Panc1 (cell line): ENCODE results near the genes PLG and PRKN.

- RRBS, 2 experiments = 1 to 4% methylated on average over 26 to 28 of the region's 42 CpGs
Measured at GRCh38 chr6:159762162-159762654, 363 bp downstream of the ACAT2 start.

- RRBS, 2 experiments = no CpG with 5 or more reads among the region's 25 CpGs
Measured at GRCh38 chr6:159787643-159788751, 1.4 kb downstream of the TCP1 start.

DNA sequence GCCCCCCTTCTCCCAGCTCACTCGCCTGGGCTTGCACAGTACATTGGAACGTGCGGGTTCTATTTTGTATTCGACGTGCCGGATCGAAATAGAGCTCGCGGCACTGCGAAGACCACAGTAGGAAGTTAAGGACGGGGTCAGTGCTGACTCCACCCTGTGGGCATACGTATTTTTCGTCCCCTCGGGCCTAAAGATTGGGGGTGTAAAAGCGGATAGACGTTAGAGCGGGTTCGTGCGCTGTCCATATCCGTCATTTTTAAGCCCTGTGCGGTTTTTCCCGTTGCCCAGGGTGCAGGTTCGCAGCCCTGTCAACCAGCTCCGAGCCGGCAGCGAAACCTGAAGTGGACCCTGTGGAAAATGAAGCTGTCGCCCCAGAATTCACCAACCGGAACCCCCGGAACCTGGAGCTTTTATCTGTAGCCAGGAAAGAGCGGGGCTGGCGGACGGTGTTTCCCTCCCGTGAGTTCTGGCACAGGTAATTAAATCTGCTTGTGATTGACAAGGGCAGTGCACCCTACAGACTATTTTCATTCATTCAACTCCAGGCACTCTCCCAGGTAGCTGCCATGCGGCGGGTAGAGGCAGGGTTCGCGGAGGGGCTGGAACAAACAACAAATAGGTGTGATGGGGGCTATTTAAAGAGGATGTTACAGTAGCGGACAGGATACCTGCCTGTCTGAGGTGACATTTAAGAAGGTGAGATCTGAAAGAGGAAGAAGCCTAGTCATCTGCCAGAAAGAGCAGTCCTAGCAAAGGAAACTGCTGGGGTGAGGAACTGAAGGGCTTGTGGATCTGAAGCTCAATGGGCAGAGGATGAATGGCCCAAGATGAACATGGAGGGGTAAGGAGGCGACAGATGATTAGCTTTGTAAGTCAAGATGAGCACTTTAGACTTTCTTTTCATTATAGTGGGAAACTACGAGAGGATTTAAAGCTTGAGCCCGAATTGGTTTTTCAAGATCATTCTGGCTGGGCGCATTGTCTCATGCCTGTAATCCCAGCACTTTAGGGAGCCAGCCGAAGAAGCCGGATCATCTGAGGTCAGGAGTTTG, 711 bp downstream of the MRPL18 start:
- RRBS, 2 experiments = 2 to 7% methylated on average over 4 of the region's 44 CpGs

- RRBS, 2 experiments = no CpG with 5 or more reads among the region's 9 CpGs
Measured at GRCh38 chr6:159799786-159800094, 336 bp upstream of the PNLDC1 start.

GRCh38 chr6:160064717-160064973, 57.0 kb upstream of the SLC22A1 start:
- RRBS, 2 experiments = no CpG with 5 or more reads among the region's 3 CpGs

DNA sequence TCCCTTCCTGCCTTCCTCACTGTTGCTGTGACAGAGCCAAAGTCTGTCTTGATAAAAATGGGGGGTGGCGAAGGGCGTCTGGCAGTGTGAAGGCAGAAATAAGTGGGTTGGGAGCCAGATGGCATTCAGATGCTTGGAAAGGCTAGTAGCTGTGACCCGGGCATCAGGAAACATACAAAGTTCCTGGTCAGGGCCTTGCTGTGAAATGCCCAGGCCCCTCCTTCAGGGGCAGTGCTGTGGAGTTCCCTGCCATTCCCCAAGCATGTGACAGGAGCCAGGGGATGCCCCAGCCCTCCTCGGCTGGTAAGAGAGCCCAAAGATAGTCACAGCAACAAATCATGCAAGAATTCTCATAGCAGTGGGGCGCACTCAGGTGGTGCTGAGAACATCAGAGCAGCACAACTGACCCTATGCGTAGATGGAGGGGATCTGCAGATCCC, 39.3 kb downstream of the SLC22A1 start:
- RRBS, 2 experiments = no CpG with 5 or more reads among the region's 6 CpGs

DNA sequence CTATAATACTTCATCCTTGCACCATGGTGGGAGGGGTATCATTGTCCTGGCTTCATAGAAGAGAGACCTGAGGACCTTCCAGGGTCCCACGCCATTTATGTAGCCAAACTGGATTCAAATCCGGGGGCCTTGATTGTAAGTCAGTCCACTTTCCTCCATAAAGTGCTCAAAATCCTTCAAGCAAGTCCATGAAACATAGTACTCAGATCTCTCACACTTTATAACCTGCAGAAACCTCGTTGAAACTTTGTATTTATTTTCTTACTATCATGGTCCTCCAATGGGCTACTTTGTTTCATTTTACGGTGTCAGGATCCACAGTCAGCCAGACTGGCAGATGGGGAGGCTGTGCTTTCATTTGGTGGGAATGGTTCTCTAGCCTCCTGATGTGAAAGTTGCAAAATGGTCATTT, 3.6 kb downstream of the SLC22A3 start:
- RRBS, 2 experiments = no CpG with 5 or more reads among the region's 4 CpGs

DNA sequence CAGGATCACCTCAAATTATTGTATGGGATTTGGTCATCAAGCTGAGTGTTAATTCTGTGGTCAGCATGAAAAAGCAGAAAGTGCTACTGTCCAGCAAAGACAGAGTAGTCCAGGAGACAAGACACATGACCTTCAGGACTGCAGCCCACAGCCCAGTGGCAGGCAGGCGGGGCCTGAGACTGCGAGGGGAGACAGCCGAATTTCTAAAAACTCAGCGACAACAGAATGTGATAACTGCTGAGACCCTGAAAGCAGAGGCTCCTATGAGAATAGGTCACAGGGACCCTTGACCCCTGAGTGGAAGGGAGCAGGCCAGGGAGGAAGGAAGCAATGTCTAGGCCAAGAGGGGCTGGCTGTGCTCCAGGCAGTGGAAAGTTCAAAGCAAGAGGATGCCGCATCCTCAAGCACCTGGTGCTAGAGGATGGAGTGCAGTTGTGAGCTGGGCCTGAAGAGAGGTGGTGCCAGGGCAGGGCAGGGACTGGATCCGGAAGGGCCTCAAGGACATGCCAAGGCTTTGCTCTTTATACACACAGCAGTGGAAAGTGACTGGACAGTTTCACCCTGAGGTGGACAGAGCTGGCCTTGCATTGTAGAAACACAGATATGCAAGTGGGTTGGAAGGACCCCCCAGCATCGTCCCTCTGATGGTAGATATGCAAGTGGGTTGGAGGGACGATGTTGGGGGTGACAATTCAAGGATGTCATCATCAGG, 96.9 kb downstream of the SLC22A3 start:
- RRBS, 2 experiments = no CpG with 5 or more reads among the region's 8 CpGs

DNA sequence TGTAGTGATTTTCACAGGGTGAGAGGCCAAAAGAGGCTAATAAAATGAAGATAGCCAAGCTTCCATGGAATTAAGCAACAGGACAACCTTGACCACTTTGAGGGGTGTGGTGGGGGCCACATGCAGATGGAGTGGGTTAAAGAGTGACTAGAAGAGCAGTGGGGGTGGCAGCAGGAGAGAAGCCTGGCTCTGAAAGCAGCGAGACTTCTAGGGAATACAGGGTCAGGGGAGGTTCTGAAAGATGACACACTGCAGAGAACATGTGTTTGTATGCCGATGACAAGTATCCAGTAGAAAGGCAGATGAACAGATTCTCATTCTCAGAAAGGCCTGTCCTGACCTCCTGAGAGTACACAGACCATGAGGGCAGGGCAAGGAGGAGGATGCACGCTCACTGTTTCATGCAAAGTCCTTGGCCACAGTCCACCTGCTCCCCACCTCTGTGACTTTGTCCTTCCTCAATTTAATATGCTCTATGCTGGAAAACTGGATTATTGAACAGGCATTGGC, 2.9 kb downstream of the LPA start:
- RRBS, 2 experiments = no CpG with 5 or more reads among the region's 3 CpGs

- RRBS, 2 experiments = 71 to 72% methylated on average over 9 of the region's 47 CpGs
Measured at GRCh38 chr6:160678771-160679546, 14.9 kb upstream of the LPA start.

DNA sequence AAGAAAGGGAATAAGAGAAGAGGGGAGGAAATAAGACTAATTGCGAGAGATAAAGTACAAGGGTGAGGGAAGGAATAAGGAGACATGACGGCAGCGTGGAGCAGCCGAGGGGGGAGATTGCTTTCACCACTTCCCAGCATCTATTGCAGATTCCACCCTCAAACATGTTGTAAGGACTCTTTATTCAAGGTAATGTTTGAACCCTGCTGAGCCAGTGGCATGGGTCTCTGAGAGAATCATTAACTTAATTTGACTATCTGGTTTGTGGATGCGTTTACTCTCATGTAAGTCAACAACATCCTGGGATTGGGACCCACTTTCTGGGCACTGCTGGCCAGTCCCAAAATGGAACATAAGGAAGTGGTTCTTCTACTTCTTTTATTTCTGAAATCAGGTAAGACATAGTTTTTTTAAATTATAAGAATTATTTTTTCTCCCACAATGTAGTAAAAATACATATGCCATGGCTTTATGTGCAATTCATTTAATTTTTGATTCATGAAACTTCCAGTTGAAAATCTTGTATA, at the start of gene PLG:
PLG (plus strand) TSS at position 285 of the 527 bp plus-strand sequence.
- RRBS, 2 experiments = no CpG with 5 or more reads among the region's 5 CpGs

GRCh38 chr6:160726842-160727117, 24.7 kb downstream of the PLG start:
- RRBS, 2 experiments = no CpG with 5 or more reads among the region's 2 CpGs

GRCh38 chr6:160926690-160927069, 64.9 kb upstream of the MAP3K4 start:
- RRBS, 2 experiments = no CpG with 5 or more reads among the region's 9 CpGs

- RRBS, 2 experiments = no CpG with 5 or more reads among the region's 8 CpGs
Measured at GRCh38 chr6:161070338-161071254, 79.0 kb downstream of the MAP3K4 start.

- RRBS, 2 experiments = no CpG with 5 or more reads among the region's 6 CpGs
Measured at GRCh38 chr6:161106216-161106830, 114.8 kb downstream of the MAP3K4 start.

DNA sequence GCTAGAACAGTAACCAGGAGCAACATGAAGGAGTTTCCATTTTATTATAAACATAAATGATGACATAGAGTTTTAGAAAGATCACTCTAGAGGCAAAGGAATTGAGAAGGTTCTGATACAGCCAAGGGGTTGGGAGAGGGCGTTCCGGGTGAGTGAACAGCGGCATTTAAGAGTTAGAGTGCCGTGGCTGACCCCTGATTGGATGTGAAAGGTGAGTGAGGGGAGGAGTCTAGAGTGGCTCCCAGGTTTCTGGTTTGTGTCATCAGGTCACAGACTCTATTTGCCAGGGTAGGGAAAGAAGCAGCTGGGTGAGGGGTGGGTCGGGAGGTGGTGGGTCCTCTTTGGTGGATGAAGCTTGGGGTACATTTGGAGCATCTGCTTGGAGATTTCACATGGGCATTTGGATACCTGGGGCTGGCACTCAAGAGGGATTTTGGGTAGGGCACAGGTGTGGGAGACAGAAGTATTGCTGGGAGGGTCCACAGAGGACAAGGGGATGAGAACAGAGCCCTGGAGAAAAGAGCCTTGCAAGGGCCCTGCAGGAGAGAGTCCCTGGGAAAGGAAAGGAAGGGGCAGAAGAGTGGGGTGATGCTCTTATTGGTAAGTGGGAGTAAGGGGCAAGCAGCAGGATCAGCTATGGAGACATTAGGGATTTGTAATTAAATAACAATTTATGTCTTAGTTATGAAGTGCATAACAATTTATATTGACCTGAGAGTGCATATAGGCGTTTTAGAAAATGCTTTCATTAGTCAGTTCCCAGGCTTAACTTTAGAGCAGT, 124.5 kb downstream of the MAP3K4 start:
- RRBS, 2 experiments = no CpG with 5 or more reads among the region's 6 CpGs

DNA sequence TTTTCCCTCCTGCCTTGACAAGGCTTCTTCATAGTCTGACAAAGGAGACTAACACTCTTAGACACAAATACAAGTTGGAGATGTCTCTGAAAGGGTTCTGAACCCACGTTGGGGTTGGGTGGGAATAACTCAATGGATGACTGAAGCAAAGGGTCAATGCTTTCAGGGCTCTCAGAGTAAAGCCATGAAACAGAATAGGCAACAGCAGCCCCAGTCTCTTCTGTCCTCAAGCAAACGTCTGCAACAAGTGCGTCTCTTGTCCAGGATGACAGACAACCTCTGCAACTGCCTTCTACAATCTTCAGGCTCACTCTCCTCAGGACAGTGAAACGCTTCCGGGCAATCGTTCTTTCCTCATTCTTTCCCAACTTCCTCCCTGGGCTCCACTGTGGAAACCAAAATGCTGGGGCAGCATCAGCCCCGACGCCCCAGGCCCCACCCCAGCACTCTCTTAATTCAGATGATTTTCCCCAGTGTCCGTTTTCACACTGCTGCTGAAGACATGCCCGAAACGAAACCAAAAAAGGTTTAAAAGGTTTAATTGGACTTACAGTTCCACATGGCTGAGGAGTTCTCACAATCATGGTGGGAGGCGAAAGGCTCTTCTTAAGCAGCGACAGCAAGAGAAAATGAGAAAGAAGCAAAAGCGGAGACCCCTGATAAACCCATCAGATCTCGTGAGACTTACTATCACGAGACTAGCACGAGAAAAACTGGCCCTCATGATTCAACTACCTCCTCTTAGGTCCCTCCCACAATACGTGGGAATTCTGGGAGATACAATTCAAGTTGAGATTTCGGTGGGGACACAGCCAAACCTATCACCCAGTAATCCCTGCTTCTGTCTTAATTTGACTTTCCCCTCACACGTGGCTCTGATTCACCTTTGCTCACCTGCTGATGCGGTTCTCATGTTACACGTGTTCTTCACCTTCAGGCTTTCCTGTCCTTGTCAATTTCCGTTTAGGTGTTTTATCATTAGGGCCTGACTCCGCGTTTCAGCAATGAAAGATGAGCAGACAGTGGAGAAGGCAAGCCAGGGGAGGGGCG, 57.4 kb downstream of the AGPAT4 start:
- RRBS, 2 experiments = no CpG with 5 or more reads among the region's 26 CpGs

GRCh38 chr6:162438967-162439978, 288.3 kb downstream of the PRKN start:
- RRBS, 2 experiments = no CpG with 5 or more reads among the region's 6 CpGs

GRCh38 chr6:162726816-162728144, at the start of gene PRKN:
Gene PRKN (minus strand): TSS chr6:162727766.
- RRBS, 2 experiments = under 1 to 5% methylated on average over 26 to 45 of the region's 96 CpGs

DNA sequence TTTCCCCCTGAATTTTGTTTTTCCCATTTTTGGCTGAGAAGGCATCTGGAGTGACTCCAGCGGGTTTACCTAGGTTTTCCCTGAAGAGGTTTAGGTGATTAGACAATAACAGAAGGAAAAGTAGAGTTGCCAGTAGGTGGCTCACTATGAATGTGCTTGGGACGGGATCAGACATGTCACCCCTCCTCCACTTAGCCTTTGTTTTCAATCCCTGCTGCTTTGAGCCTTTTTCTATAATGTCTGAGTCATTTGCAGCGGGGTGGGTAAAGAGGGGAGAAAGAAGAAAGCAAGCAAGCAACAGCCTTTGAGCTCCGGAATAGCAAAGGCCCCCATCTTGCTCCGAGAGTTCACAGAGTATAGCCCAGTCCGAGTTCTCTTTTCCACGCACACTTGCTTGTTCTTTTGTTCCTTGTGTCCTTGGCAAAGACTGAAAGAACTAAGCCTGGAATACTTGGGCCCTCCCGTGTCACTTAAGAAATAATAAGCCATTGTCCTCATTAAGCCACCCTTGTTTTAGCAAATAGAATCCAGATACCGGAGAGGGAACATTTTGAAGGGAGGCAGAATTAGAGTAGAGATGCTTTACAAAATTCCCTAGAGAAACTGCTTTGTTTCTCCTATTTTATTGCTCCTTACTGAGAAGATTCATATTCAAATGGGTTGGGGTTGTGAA, 129.2 kb downstream of the PACRG start:
- RRBS, 2 experiments = no CpG with 5 or more reads among the region's 9 CpGs